Non-pigmented ciliary epithelial cell (primary cell): ENCODE data around the genes GAB4 and HIRA.

DNA sequence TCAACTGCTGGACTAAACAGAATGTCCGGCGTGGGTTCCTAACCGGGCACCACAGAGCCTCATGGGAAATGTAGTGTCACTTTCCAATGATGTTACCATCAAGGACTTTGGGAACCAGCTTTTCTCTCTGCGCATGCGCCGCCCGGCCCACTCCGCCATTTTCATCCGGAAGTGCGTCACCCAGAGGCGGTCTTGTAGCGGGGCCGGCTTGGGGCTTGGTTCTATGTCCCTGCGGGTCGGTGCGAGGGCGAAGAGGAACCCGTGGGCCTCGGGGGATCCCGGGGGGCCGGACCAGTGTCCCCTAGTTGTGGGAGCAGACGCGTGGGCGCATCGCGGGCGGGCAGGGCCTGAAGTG is 3430.3 kb upstream of the OR11H1 start:
- RRBS, result no CpG with 5 or more reads among the region's 27 CpGs

GRCh38 chr22:17008146-17008382 is at the start of gene GAB4:
Gene GAB4, minus strand, starts transcription at chr22:17008222.
- RRBS, result 88% methylated on average over 5 of the region's 15 CpGs

DNA sequence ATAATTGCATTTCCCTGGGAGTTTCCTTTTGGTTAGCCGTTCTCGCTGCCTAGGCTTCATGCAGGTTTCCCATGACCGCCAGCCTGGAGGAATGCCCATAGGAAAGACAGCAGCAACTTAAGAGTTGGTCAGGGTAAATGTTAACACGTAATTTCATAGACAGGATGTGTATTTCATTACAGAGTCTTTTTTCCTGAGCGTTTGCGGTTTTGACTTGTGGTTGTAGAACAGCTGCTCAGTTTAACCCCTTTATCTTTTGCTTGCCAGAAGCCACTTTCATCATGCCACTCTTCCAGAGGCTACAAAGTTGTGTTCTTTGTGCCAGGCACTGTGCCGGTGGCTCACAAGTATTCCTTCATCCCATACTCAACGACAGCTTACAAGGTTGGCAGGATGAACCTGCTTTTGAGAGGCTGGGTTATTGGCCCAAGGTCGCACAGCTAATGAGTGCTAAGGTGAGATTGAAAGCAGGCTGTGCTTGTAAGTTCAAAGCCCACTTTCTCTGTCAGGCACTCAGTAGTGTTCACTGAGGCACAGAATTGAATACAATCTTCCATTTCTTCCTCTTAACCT is 3.0 kb downstream of the IL17RA start:
- RRBS, result no CpG with 5 or more reads among the region's 9 CpGs

DNA sequence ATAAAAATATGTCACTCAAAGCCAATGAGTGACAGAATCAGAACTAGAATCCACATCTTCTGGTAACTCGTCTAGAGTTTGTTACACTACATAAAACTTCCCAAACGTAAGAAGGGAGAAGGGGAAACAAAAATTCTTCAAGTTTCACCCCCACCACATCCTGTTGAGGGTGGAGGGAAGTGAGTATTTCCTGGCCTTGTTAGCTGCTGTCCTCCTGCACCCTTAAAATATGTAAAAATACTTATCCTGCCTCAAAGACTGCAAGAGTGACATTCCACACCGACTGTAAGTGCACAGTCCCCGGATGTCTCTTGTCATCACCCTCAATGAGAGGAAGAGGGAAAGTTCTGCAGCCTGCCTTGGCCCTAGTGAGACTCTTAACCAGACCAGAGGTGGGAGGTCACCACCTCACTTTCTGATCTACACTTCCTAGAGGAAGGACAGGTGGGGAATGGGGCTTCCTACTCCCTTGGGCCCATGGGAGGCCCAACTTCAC is 3.3 kb downstream of the TMEM121B start:
- RRBS, result no CpG with 5 or more reads among the region's 4 CpGs

GRCh38 chr22:17243941-17244355 is 24.7 kb upstream of the ADA2 start:
- RRBS, result no CpG with 5 or more reads among the region's 9 CpGs

- RRBS, result no CpG with 5 or more reads among the region's 14 CpGs
Observed at GRCh38 chr22:17257476-17258520, 38.6 kb upstream of the ADA2 start.

GRCh38 chr22:17269597-17270466 is 50.6 kb upstream of the ADA2 start:
- RRBS, result no CpG with 5 or more reads among the region's 19 CpGs

- RRBS, result no CpG with 5 or more reads among the region's 12 CpGs
Observed at GRCh38 chr22:17749112-17749432, 25.2 kb downstream of the BID start.

DNA sequence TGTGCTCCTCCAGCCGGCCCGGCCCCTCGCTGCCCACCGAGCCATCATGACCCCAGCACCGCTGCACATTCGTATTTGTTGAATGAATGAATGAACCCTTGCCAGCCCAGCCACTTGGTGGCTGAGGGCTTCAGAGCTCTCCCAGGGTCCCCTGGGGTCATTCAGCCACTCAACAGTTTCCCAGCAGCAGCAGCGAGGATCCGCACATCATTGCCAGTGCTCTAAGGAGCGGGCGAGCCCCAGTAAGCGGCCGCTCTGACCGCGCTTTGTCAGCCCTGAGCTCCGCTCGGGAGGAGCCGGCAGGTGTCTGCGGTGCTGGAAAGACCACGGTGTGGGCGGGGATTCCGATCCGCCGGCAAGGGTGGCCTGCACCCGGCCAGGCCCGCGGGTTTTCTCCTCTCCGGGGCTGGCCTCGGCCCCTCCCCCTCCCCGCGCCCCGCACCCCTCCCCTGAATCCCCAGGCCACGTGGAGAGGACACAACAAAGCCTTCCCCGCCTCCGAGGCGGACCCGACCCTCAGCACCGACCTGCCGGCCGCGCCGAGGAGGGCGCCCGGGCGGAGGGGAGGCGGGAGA is 561 bp downstream of the BID start:
- RRBS, result 5% methylated on average over 12 of the region's 45 CpGs

DNA sequence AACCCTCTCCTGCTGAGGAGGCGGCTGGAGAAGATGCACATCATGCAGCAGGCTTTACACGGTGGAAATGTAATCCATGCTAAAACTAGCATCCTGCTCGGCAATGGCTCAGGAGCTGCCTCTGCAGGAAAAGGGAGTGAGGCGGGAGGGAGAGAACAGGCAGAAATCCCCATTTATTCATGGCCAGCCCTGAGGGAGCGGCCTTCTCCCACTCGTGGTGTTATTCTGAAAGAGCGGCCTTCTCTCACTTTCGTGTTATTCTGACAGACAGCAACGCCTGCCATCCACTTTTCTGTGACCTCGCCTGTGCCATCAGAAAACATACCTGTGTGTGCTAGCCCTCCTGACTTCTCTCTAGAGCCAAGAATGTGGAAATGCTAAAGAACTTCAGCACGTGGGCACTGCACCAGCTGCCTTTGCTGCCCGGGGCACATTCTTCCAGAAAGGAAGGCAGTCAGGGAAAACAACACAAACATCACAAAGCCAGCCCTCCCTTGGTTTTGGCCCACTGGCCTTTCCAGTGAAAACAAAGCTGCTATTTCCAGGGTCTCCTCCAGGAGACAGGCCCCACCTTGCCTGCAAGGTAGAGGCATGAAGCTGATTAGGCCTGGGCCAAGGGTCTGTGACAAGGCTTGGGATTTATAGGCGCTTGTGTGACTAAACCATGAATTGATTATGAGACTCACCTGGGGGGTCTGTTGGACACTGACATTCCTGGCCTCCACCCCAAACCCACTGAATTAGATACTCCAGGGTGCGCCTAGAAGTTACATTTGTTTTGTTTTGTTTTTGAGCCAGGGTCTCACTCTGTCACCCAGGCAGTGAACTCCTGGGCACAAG is 63.0 kb upstream of the BID start:
- RRBS, result no CpG with 5 or more reads among the region's 14 CpGs

DNA sequence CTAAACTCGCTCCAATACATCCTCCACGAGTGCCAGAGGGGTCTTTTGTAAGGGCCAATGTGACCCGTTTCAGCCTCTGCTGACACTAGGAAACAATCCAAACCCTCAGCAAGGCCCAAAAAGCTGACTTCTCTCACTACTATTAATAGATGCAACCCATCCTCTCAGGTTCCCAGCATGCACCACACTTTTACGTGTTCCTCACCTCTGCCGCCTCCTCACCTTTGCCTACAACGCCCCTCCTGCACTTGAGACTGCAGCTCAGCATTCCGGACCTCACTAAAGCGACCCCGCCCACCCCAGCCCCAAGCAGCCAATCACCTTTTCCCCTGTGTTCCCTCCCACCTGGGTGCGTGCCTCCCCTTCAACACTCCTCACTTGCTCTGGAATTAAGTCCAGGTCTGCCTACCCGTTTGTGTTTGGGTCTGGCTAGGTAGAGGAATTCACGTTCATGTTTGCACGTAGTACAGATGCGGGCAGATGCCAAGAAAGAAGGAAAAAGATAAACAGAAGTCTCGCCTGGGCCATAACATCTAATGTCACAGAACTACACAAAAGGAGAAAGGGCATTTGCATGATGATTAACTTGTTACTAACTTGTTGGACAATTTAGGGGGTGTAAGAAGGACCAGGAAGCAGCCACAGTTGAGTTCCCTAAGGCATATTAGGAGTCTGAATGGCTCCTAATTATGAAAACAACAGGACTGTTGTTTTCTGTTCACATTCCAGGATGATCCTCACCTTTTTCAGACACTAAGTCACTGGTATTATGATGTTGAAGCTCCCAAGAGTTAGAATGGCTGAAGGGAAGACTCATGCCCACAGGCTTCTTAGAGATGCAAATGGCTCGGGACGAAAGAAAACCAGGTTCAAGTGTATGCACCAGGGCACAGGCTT is 102.3 kb downstream of the MICAL3 start:
- RRBS, result no CpG with 5 or more reads among the region's 17 CpGs

- RRBS, result no CpG with 5 or more reads among the region's 14 CpGs
Observed at GRCh38 chr22:17980547-17981223, 43.7 kb downstream of the MICAL3 start.

DNA sequence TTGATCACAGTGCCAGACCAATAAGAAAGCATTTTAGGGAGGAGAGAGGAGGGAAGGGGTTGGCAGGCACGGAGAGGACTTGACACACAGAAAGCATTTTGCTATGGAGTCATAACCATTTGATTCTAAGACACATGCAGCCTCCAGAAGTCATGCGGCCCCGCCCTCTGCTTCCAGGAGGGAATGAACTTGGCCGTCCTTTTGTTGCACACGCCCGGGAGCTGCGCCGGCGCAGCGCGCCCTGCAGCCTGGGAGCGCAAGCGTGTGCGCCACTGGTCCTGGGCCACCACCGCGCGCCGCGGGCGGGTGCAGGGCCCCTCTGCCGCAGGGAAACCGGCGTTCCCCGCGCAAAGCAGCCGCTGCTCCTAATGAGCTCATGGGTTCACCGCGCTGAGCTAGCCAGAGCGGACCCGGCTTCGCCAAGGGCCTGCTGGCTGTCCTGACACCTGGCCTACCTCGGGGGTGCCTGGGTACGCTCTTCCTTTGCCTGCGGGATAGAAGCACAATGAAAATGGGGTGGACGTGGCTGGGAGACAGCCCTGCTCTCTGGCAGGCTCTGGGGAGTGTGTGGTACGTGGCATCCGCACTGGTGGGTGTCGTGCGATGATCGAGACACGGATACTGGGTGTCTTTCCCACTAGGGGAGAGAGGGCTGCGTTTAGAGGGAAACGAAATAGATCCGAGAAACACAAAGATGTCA is 751 bp downstream of the MICAL3 start:
- RRBS, result 1% methylated on average over 17 of the region's 44 CpGs

GRCh38 chr22:18031597-18032057 is 7.3 kb upstream of the MICAL3 start:
- RRBS, result no CpG with 5 or more reads among the region's 5 CpGs

DNA sequence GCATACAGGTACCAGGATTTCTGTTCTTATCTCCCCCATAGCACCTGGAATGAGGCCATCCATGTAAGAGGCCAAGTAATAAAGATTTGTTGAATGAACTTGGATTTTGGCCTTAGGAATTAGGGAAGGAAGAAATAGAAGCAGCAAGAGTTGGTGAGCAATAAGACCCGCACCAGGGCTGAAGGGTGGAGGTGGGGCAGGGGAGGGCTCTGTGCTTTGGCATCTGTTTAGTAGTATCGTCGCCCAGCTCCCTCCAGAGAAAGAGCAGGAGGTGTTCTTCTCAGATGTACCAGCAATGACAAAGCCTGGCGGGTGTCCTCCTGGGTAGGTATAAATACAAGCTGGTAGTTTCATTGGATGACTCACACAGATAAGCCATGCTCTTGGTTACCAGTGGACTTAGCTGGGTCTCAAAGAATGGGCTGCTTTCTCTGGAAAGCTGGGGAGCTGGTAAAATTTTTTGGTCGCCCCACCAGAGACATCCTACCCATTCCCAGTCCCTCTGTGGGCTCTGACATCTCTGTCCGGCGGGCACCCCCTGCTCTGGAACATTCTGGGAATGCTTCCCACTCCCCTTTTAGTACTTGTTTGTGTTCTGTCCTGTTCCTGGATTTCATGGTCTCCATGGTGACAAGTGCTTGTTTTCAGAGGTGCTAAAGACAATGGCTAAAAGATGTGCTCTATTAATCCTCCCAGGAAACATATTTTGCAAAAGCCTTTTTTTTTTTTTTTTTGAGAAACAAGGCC is 15.4 kb upstream of the TUBA8 start:
- RRBS, result no CpG with 5 or more reads among the region's 7 CpGs

DNA sequence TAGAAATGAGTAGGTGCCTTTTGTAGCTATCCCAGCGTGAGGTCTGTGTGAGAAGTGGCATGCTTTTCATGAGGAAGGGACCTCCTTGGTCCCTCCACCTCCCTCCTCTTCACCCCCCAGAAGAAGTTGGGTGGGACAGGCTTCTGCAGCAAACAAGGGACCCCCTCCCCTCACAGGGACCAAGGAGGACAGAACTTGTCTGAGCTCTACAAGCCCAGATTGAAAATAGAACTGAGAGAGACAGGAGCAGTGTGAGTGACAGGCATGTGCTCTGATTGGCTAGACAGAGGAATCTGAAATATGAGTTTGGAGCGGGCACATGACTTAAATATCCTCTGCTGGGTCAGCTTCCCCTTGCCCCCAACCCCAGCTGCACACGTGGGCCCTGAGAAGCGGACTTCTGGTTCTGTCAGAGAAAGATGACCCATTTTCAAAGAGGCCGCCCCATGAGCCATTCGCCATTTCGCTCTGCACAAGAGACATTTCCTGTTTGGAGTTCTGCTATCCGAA is 5.2 kb downstream of the TUBA8 start:
- RRBS, result no CpG with 5 or more reads among the region's 8 CpGs

- RRBS, result no CpG with 5 or more reads among the region's 7 CpGs
Observed at GRCh38 chr22:19185056-19185334, 6.5 kb upstream of the SLC25A1 start.

GRCh38 chr22:19419477-19420065 is 12.0 kb downstream of the HIRA start:
- RRBS, result no CpG with 5 or more reads among the region's 3 CpGs

DNA sequence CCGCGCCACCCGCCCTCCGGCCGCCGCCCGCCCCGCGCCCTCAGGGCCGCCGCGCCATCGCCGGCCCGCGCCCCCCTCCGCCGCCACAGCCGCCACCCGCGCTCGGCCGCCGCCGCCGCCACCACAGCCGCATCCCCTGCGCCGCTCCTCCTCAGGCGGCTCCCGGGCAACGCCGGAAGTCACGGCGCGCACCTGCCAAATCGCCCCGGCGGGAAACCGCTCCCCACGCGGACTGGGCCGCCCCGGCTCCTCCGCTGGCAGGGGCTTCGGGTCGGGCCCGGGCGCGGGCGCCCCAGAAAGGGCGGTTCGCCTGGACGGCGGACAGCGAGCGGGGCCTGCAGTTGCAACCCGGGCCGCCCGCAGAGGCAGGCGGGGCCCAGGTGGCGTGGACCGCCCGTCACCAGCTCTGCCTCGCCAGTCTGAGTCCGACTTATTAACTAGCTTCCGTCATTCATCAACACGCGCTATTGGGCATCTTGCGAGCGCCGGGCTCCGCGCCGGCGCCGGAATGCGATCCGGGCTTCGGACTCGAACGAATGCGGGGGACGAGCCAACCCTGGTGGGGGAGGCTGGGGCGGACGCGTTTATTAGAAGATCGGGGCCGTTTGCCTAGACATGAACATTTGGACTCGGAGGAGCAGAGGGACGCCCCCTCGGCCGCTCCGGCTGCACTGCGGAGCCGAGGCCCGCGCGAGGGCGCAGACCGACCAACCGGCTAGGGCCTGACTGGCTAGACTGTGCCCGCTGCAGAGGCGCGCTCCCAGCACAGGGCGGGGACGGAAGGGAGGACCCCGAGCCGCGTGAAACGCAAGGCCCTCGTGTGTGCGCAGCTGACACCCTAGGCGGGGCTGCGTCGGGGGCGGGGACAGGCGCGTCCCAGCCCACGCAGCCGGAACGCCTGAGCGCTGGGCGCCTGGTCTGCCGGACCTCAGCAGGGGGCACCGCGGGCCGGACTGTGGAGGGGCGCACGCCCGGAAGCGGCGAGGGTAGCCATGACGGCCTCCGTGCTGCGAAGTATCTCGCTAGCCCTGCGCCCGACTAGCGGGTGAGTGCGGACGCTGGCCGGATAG is at the start of gene HIRA:
HIRA (minus strand) TSS at position 171 of the 1,070 bp plus-strand sequence.
- RRBS, result 2% methylated on average over 64 of the region's 143 CpGs

- RRBS, result no CpG with 5 or more reads among the region's 5 CpGs
Observed at GRCh38 chr22:19440753-19441496, 6.6 kb downstream of the C22orf39 start.